Mammary epithelial cell (primary cell): ENCODE measurements around the genes CD9 and TNFRSF1A.

GRCh38 chr12:5171005-5171392 lies 127.3 kb downstream of the KCNA5 start:
- CAGE, long polyA plus RNA, result no peak
- RRBS, result no CpG with 5 or more reads among the region's 6 CpGs

GRCh38 chr12:5431047-5431565 lies 802 bp upstream of the NTF3 start:
- CAGE, long polyA plus RNA, result no peak
- RRBS, result no CpG with 5 or more reads among the region's 36 CpGs

- CAGE, long polyA plus RNA, result no peak
- RRBS, result 3% methylated on average over 16 of the region's 27 CpGs
These were observed 782 bp downstream of the NTF3 start for GRCh38 chr12:5432691-5433089.

DNA sequence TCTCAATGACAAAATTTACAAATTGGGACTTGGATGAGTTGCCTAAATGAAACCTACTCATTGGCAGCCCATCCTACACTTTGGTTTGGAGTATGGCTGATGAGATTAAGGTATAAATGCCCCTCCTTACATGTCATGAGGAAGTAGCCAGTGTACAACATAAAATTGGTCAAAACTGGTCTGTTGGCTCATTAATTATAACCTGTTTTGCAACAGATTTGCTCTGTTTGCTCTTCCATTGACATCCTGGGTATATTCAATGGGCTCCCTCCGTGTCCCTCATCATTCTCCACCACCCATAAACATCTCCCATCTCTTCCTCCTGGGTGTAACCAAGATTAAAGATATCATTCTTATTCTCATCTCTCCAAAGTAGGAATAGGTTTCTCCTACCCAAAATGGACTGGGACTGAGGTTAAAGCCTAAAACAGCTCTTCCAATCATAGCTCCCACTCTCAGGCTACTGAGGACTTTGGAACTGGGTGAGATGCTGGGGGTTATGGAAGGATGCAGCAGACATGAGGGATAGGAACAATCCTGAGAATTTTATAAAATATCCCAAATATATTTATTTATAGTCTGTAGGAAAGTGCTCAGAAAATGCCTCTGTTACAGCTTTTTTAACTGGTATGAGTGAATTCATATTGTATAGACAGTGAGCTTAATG lies 10.4 kb downstream of the ANO2 start:
- CAGE, long polyA plus RNA, result no peak
- RRBS, result no CpG with 5 or more reads among the region's 1 CpG

DNA sequence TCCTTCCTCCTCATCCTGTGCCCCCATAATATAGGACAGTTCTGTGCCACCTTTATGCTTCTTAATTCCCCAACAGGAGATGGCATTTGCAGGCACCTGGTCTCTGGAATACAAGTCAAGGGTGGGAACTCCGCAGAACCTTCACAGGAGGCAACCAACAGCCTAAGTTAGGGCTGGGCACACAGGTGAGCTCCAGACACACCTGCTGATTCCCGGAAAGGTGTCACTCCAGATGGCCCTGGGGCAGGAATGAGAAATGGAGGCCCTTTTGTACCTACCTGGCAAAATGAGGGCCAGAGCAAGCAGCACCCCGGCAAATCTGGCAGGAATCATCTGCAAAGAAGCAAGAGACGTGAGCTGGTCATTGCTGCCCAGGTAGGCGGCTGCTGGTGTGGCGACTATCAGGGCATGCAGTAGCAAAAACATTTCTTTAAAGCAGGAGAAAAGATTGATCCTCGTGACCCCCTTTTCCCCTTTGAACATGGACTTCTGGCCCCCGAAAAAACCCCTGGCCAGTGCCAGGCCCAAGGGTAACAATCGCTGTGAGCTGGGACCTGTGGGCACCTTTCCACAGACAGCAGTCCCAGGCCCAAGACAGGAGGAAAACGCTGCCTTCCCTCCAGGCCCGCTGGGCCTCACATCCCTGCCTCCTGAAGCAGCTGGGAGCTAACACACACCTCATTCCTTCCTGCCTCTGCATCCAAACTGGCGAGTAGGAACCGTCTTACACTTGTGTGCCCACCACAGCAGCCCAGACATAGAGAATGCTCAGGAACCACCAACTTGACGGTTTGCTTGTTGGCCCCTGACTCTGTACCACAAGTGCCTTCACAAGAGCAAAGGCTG lies 1.4 kb downstream of the VWF start:
- CAGE, long polyA plus RNA, result no peak
- RRBS, result 53% methylated on average over 2 of the region's 14 CpGs

GRCh38 chr12:6200299-6201120 lies at the start of gene CD9:
TSS of gene CD9 (plus strand) at chr12:6200400.
- CAGE, long polyA plus RNA, result no peak
- RRBS, result 1% methylated on average over 23 of the region's 69 CpGs

DNA sequence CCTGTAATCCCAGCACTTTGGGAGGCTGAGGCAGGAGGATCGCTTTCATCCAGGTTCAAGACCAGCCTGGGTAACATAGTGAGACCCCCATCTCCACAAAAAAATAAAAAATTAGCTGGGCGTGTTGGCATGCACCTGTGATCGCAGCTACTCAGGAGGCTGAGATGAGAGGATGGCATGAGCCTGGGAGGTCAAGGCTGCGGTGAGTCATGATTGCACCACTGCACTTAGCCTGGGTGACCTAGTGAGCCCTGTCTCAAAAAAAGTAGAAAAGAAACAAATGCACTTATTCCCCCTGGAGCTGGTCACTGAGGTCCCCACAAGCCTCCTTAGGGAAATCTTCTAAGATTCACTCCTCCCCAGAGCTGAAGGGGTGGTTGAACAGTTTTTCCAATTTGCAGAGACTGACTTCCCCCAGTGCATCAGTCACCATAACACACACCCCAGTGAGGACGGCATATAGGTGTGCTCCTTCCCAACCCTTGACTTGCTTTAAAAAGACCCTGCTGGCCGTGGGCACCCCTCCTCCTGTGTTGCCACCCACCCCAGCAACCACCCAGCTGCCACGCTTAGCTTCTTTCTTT lies 1.7 kb downstream of the CD9 start:
- CAGE, long polyA plus RNA, result no peak
- RRBS, result no CpG with 5 or more reads among the region's 7 CpGs

GRCh38 chr12:6226465-6227219 lies 26.4 kb downstream of the CD9 start:
- CAGE, long polyA plus RNA, result no peak
- RRBS, result 6% methylated on average over 4 of the region's 13 CpGs

- CAGE, long polyA plus RNA, result no peak
- RRBS, result no CpG with 5 or more reads among the region's 4 CpGs
These were observed 7.5 kb upstream of the PLEKHG6 start for GRCh38 chr12:6303036-6303366.

- CAGE, long polyA plus RNA, result no peak
- RRBS, result 100% methylated on average over 4 of the region's 84 CpGs
These were observed 12.4 kb downstream of the TNFRSF1A start for GRCh38 chr12:6329147-6330193.

GRCh38 chr12:6337889-6338914 lies 3.7 kb downstream of the TNFRSF1A start:
- CAGE, long polyA plus RNA, result no peak
- RRBS, result no CpG with 5 or more reads among the region's 21 CpGs

- CAGE, long polyA plus RNA, result no peak
- RRBS, result no CpG with 5 or more reads among the region's 22 CpGs
These were observed at the start of gene TNFRSF1A for GRCh38 chr12:6341474-6342430. TSS of gene TNFRSF1A (minus strand) at chr12:6342076.

DNA sequence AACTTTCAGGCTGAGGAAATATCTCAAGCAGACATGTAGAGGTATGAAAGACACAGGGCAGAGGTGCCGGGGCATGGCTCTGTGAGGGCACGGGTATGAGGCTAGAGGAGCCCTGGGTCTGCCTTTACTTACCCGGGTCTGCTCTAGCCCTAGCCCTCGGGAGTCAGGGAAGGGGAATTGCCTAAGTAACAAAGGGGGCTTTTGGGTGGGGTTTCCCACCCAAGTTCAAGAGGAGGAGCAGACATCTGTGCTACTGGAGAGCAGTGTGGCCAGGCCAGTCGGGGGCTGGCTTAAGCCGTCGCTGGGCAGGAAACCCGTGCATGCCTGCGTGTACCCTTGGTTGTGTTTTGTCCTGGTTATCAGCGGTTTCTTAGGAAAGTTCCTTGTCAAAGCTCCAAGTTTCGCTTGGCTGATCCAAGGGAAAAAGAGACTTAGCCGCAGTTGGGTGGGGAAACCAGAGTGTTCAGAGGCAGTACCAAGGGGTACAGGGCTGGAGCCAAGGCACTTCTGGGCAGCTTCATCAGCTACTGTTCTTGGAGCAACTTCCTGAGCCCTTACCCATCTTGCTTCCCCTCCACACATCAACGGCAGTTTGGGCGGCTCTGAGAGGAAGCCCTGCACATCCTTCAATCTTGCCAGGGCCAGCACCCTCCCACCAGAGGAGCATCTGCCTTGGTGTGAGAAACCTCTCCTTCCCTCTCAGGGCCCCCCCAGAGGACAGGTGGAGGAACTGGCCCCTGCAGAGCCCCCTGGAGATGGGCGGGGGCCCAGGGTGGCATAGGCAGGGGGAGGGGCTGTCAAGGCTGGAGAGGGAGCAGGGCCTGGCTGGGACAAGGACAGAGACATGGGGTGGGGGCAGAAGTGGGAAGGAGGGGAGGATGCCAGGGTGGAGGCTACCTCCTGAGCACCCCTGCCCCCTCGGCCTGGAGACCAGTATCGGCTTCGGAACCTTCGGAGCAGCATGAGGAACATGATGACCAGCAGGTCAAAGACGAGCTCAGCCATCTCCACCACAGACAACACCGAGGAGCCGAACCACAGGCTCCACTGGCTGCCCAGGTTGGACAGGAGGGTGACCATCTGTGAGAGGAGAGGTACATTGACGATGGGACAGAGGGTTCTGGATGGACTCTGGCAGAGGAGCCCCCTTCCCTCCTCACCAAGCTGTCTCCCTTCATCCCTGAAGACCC lies 5.7 kb upstream of the TNFRSF1A start:
- CAGE, long polyA plus RNA, result no peak
- RRBS, result 99% methylated on average over 3 of the region's 23 CpGs

GRCh38 chr12:6361654-6362501 lies 13.5 kb downstream of the SCNN1A start:
- CAGE, long polyA plus RNA, result no peak
- RRBS, result no CpG with 5 or more reads among the region's 22 CpGs

DNA sequence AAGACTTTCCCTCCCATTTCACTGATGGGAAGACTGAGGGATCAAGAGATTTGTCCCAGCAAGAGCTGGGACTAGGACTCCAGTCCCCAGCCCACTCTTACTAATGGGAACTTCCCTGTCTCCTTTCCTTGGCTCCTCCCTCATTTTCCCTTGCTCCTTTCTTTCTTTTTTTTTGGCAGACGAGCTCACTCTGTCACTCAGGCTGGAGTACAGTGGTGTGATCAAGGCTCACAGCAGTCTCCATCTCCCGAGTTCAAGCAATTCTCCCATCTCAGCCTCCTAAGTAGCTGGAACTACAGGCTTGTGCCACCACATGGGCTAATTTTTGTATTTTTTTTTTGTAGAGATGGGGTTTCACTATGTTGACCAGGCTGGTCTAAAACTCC lies 12.8 kb downstream of the SCNN1A start:
- CAGE, long polyA plus RNA, result no peak
- RRBS, result no CpG with 5 or more reads among the region's 2 CpGs

DNA sequence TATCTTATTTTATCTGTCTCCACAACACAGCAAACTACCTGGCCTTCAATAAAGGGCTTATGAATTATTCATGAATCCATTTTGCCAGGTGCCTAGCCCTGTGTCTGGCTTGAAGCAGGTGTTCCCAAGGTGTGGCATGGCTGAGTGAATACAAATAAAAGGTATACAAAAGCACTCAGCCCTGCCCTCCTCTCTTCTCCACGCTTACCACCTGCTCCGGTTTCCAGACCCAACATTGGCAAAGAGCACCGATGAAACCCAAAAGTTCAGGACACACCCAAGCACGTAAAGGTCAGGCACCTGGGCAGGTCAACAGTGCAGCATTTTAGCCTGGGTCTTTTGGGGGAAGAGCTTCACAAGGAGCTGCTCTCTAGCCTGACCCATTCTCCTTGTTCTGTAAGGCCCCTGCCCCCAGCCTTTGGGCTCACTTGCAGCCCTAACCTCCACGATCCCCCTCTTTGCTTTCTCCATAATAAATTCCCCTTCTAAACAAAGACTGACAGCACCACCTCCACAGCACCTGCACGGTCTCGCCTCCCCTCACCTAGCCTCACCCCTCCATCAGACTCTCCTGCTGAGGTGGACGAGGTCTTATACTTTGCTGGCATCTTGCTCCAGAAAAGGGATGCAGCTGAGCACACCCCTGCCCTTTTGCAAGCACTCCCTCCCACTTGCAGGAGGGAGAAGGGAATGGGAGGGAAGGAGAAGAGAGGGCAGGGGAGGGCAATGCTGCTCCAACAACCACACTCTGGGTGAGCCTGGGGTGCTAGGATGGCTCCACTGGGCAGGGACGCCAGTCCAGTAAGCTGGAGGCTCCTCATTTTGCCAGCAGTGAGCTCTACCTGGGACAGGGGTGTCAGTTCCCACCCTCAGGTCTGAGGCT lies 1.7 kb downstream of the SCNN1A start:
- CAGE, long polyA plus RNA, result no peak
- RRBS, result no CpG with 5 or more reads among the region's 9 CpGs

GRCh38 chr12:6377584-6378012 lies 2.2 kb upstream of the SCNN1A start:
- CAGE, long polyA plus RNA, result no peak
- RRBS, result no CpG with 5 or more reads among the region's 4 CpGs

DNA sequence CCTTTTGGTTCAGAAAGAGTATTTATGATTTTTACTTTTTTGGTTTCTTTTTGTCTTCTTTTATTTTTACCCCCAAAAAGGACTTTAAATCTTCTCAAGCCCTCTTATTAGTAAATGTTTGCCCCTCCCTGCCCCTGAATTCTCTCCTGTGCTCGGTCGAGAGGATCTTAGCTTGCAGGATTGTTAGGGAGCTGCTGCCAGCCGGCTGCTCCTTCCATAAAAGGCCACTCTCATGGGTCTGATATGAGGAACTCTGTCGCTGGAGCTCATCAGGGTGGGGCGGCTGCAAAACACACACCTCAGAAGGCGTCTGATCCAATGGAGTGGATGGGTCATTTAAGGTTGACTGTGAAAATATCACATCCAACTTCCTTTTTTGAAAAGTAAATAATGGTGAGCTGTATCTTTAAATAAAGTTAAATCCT lies 8.5 kb downstream of the LTBR start:
- CAGE, long polyA plus RNA, result no peak
- RRBS, result no CpG with 5 or more reads among the region's 6 CpGs

DNA sequence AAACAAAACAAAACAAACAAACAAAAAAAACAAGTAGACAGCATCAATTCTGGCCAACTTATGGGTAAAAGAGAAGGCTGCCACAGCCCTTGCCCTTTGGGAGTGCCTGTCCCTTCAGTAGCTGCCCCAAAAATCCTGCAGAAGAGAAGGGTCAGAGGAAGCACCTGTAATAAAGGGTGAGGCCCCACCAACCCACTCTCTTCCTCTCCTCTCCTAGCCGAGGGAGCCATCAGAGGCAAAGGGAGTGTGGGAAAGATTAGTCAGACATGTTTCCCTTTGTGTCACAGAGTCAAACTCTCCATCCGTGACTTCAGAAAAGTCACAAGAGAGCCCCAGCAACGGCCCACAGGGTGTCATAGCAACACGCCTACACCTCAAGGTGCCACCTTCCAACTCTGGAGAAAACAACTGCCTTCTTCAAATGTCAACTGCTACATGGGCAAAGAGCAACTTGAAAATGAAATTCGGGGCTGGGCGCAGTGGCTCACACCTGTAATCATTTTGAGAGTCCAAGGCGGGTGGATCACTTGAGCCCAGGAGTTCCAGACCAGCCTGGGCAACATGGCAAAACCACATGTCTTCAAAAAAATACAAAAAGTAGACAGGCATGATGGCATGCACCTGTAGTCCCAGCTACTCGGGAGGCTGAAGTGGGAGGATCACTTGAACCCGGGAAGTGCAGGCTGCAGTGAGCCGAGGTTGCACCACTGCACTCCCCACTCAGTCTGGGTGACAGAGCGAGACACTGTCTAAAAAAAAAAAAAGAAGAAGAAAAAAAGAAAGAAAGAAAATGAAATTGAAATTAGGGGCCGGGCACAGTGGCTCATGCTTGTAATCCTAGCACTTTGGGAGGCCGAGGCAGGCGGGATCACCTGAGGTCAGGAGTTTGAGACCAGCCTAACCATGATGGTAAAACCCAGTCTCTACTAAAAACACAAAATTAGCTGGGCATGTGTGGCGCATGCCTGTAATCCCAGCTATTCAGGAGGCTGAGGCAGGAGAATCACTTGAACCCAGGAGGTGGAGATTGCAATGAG lies 17.6 kb upstream of the CD27 start:
- CAGE, long polyA plus RNA, result no peak
- RRBS, result no CpG with 5 or more reads among the region's 15 CpGs

DNA sequence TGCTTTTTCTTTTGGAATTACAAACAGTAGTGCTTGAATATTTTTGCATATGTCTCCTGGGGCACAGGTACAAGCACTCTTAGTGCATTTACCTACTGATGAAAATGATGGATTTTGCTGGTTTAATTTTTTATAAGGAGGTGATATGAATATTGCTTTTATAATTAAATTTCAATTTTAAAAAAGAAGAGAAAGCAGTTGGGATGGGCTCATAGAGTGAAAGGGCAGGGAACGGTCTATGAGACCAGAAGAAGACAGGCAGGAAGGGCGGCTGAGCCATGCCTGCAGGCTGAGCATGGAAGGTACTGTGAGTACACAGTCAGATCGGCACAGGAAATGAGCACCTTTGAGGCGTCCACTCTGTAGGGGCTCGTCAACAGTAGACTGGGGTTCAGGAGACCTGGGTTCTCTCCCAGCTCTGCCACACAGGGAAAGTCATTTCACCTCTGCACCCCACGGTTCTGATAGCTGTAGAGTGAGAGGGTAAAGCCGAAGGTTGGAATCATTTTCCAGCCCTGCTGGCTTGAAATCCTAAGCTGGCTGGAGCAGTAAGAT lies 10.7 kb upstream of the CD27 start:
- CAGE, long polyA plus RNA, result no peak
- RRBS, result no CpG with 5 or more reads among the region's 7 CpGs